ENCODE results near the genes NIBAN1 and KCNT2.

DNA sequence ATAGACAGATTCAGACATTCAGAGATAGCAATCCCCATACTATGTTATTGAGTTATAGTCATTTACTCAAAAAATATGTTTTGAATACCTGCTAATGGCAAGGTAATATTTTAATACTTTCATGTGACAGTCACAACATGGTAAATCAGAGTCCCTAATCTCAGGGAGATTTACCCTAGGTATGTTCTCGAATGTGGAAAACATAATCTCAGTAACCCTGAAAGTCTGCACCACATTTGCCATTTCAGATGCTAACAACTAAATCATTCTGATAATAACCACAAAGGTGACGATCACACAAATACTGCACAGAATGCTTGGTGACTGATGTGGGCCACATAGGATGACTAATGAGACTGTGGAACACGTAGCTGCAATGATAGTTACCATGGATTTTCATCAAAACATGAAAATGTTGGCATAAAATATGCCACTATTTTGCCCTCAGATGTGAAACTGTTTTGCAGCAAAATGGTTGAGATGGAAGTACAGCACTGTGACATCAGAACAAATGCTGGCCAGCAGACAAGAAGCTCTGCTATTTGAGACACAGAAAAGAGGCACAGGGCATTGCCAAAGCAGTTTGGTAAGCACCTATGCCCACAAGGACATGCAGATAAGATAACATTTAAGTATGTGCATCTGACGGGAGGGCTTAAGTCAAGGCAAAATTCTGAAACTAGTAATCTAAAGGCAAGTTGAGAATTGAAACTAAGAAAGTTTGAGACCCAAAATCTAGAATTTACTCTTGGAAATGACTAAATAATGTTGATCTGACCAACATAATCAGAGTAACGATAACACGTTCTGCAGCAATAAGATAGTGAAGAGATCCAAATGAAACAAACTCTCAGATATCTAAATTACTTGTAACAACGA, 83.8 kb downstream of the NIBAN1 start:
- PRO-cap, 3 experiments = no peak in any of the 3 experiments
- RAMPAGE, long total RNA = no peak
- RRBS, 2 experiments = no CpG with 5 or more reads among the region's 7 CpGs

GRCh38 chr1:184926949-184927718, 47.2 kb downstream of the NIBAN1 start:
- PRO-cap, 3 experiments = no peak in any of the 3 experiments
- RAMPAGE, long total RNA = no peak
- RRBS, 2 experiments = no CpG with 5 or more reads among the region's 4 CpGs

DNA sequence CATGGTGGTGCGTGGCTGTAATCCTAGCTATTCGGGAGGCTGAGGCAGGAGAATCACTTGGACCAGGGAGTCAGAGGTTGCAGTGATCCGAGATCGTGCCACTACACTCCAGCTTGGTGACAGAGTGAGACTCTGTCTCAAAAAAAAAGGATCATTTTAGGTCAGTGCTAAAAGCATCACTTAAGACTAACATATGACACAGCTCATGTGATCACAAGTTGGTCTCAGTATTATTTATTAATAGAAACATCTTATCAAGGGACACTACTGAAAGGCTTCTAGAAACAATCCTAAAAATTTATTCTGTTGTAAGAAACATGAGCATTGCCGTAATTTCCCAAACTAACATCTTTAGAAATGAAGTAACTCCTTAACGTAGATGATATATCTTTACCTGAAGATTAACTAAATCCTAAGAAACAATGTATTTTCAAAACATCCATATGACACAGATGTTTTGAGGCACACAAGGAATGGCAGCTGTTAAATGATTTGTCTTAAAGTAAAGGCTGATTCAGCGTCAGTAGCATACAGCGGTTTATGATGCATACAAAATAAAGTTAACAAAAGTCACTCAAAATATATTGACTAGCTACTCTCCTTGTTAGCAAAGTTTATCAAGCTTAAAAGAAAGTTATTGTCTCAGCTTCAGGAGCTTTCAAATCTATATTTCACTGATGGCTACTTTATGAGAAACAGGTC, 2.6 kb downstream of the NIBAN1 start:
- PRO-cap, 3 experiments = peak in 1 of 3 experiments; most common plus-strand start position 243 of the sequence (in 1); most common minus-strand start position 126 of the sequence (in 1)
- RAMPAGE, long total RNA = no peak
- RRBS, 2 experiments = no CpG with 5 or more reads among the region's 8 CpGs

GRCh38 chr1:184973899-184975044, at the start of gene NIBAN1:
TSS of gene NIBAN1 (minus strand) at chr1:184974508.
- PRO-cap, 3 experiments = peak in 3 of 3 experiments; most common plus-strand start chr1:184974597 (in 3); most common minus-strand start chr1:184974453 (in 3)
- RAMPAGE, long total RNA = no peak
- RRBS, 2 experiments = 2 to 3% methylated on average over 53 of the region's 89 CpGs

DNA sequence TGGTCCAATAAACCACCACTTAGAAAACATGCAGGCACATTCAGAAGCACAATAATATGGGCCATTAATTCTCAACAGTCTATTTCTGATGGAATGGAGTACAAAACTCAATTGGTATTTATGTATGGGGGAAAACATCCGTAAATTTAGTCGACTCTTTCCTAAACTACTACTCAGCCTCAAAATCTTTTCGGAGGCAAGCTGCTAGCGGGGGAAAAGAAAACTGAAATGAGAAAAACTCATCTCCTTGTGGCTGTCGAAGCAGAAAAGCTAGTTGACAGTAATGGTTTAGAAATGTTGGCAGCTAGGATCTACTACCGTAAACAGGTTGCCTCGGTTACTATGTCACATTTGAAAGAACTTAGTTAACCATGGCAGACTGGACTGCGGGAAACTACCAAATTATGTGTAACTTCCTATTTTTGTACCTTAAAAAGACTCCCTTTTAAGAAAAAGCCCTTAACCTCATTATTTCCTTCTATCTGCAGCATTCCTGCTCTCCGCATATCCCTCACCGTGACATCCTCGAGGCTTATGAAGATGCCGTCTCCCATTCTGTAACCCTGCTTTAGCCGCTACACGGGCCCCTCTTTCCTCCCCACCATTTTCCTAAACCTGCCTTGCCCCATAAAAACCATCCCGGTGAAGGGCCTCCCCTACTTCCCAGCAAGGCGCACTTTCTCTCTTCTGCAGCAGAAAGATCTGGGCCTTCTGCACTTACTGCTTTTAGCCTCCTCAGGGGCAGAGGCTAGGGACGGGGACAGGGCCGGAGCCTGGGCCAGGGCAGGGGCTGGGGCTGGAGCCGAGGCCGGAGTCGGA, 787 bp downstream of the TRMT1L start:
- PRO-cap, 3 experiments = peak in 1 of 3 experiments; most common plus-strand start position 744 of the sequence (in 1); most common minus-strand start position 605 of the sequence (in 1)
- RAMPAGE, long total RNA = no peak
- RRBS, 2 experiments = 3 to 5% methylated on average over 6 of the region's 21 CpGs

GRCh38 chr1:185174350-185175129, 17.6 kb downstream of the SWT1 start:
- PRO-cap, 3 experiments = no peak in any of the 3 experiments
- RAMPAGE, long total RNA = no peak
- RRBS, 2 experiments = no CpG with 5 or more reads among the region's 6 CpGs

- PRO-cap, 3 experiments = no peak in any of the 3 experiments
- RAMPAGE, long total RNA = no peak
- RRBS, 2 experiments = no CpG with 5 or more reads among the region's 2 CpGs
Measured at GRCh38 chr1:185568335-185568850, 165.8 kb upstream of the HMCN1 start.

DNA sequence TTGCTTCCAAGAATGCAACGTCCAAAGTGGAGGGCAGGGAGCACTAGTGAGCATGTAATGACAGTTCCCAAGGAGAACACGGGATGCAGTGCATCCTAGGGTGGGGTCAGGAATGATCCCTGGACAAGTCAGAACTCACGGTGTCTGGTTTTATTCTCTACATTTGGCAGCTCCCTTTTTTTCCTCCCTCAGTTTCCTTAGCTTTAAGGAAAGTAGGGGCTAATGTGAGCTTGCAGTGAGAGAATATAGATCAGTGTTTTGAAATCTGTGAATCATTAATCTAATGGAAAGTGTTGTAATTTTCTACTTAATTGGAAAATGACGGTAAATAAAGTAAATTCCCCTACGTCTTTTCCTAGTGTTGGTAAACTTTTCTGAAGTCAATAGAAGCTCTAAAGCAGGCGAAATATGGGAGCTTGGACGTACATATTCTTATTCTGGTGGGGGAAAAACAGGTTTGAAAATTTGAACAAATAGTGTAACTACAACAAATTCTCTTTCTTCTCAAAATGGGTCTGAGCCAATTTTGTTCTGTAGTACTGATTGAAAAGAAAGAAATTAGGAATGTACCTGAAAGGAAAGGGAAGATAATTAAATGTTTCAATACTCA, 14.9 kb upstream of the HMCN1 start:
- PRO-cap, 3 experiments = no peak in any of the 3 experiments
- RAMPAGE, long total RNA = no peak
- RRBS, 2 experiments = no CpG with 5 or more reads among the region's 7 CpGs

GRCh38 chr1:188272071-188272568, 1443.4 kb downstream of the PLA2G4A start:
- PRO-cap, 3 experiments = no peak in any of the 3 experiments
- RAMPAGE, long total RNA = no peak
- RRBS, 2 experiments = no CpG with 5 or more reads among the region's 5 CpGs

GRCh38 chr1:189935001-189935327, 542.7 kb downstream of the BRINP3 start:
- PRO-cap, 3 experiments = no peak in any of the 3 experiments
- RAMPAGE, long total RNA = no peak
- RRBS, 2 experiments = no CpG with 5 or more reads among the region's 4 CpGs

DNA sequence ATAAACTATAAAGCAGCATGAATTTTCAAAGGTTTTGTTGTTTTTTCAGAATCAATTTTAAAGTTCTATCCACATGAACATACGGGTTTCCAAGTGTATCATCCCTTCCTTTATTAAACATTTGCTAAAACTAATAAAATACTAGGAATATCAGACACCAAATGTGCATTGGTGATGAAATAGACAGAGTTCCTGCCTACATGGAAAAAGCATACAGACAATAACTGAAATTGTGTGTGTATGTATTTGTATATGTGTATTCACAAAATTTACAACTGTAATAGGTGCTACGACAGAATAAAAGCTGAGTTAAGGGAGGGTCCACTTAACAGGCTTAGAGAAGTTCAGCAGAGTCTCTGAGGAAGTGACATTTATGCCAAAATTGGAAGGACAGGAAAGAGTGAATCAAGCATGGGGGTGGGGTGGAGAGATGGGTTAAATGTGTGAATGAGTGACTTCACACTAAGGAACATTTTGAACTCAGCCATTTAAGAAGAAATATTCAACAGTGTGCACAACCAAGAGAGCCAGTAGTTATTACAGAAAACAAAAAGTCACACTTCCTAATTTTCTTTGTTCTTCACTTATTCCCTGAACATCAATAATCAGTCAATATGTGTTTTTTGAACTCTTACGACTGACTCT, 53.9 kb upstream of the RGS1 start:
- PRO-cap, 3 experiments = no peak in any of the 3 experiments
- RAMPAGE, long total RNA = no peak
- RRBS, 2 experiments = no CpG with 5 or more reads among the region's 3 CpGs

DNA sequence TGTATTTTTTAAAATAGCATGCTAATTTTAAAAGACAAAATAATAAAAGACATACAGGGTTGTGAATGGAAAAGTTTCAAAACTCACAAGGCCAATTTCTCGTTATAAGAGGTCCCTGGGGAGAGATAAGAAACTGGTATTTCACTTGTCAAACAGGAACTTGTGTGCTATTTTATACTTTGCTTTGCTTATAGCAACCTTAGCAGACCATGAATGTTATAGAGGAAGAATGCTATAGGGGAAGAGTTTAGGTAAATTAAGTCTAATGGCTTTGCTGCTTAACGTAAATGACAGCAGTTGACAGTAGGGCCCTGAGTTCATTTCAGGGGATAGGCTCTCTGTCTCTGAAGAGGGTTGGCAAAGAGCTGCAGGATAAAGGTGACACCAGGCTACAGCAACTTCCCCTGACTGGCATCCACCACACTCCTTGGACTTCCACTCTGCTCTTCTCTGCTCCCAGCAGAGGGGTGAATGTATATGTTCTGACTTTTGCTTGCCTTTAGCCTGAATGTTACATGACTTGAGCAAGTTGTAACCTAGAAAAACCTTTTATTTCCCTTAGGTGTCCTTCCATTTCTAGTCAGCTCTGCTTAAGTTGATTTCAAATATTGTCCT, 9.2 kb upstream of the RGS13 start:
- PRO-cap, 3 experiments = no peak in any of the 3 experiments
- RAMPAGE, long total RNA = no peak
- RRBS, 2 experiments = no CpG with 5 or more reads among the region's 2 CpGs

DNA sequence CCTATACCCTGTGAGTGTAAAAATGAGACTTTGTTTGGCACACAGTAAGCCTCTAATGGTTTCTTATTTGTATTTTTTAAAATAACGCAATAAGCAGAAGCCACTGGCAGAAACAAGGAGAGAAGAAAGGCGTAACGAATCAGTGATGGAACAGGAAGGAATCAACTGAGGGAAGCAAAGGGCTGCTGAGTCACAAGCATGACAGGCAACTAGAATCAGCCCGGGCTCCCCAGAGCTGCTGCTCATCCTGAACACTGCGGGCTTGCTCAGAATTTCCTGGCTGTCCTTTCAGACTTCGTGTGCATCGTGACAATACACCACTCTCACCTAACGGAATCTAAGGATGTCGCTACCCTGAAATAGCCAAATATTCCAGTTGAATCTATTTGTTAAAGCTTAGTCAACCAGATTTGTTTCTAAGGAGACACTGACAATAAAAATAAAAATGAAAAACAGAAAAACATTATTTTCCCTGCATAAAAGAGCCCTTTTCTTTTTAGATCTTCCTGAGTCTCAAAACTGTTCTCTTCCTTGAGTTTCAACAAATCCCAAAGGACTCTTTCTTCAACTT, 20.6 kb upstream of the RGS2 start:
- PRO-cap, 3 experiments = no peak in any of the 3 experiments
- RAMPAGE, long total RNA = no peak
- RRBS, 2 experiments = no CpG with 5 or more reads among the region's 9 CpGs

- PRO-cap, 3 experiments = no peak in any of the 3 experiments
- RAMPAGE, long total RNA = no peak
- RRBS, 2 experiments = no CpG with 5 or more reads among the region's 10 CpGs
Measured at GRCh38 chr1:192809858-192810821, 1.3 kb downstream of the RGS2 start.

DNA sequence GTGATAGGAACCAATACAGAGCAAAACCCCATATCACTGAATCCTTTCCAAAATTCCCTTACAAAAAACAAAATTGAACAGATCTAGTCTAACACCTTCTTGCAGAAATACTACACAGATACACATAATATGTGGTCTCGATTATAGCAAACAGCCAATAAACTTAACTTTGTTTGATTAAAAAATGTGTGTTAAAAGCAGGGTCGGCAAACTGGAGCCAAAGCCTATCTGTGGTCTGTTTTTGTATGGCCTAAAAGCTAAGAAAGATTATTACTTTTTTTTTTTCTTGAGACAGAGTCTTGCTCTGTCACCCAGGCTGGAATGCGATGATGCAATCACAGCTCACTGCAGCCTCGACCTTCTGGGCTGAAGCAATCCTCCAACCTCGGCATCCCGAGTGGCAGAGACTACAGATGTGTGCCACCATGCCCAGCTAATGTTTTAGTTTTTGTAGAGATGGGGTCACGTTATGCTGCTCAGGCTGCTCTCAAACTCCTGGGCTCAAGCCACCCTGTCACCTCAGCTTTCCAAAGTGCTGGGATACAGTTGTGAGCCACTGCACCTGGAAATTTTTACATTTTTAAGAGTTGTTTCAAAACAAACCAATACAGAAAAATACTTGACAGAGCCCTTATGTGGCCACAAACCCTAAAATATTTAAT, 6.4 kb upstream of the GLRX2 start:
- PRO-cap, 3 experiments = no peak in any of the 3 experiments
- RAMPAGE, long total RNA = no peak
- RRBS, 2 experiments = no CpG with 5 or more reads among the region's 7 CpGs

DNA sequence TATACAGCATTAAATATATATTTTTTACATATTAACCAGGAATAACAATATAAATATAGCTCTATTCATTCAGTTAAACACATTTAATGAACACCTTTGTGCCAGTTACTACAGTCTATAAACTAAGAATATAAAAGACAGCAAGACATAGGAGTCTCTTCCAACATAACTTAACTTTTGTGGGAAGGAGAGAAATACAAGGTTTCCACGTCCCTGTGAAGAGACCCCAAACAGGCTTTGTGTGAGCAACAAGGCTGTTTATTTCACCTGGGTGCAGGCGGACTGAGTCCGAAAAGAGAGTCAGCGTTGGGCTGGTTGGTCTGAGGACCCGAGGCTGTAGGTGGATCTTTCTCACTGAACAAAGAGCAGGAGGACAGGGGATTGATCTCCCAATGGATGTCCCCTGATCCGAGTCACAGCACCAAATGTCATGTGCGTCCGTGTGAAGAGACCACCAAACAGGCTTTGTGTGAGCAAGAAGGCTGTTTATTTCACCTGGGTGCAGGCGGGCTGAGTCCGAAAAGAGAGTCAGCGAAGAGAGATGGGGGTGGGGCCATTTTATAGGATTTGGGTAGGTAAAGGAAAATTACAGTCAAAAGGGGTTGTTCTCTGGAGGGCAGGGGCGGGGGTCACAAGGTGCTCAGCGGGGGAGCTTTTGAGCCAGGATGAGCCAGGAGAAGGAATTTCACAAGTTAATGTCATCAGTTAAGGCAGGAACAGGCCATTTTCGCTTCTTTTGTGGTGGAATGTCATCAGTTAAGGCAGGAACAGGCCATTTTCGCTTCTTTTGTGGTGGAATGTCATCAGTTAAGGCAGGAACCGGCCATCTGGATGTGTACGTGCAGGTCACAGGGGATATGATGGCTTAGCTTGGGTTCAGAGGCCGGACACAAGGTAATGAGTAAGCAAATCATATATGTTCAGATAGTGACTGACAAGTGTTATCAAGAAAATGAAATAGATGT, 760.2 kb downstream of the KCNT2 start:
- PRO-cap, 3 experiments = no peak in any of the 3 experiments
- RAMPAGE, long total RNA = no peak
- RRBS, 2 experiments = no CpG with 5 or more reads among the region's 18 CpGs

DNA sequence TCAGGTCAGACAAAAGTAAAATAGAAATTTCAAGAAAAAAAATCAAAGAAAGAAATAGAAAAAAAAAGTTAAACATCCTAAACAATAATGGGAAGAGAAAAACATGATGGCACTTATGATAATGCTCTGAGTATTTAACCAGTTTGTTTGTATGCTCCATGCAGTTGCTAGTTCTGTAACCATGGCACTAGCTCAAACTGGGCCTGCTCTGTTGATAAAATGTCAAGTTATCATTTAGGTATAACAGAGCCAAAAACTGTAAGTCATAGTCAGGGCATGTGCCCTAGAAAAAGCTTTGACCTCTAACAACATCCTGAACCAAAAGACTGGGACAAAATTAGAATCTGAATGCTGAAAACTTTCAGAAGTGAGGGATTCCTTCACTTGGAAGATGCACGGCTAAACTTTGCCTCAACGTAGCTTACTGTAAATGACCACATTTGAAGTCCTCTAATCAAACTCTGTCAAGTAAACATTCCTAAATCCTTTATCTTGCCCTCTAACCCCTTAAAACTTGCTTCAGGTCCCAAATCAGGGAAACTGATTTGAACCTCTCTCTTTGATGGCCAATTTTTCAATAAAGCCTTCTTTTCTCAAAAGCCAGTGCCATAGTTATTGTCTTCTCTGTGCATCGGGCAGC, 148.8 kb downstream of the KCNT2 start:
- PRO-cap, 3 experiments = no peak in any of the 3 experiments
- RAMPAGE, long total RNA = no peak
- RRBS, 2 experiments = no CpG with 5 or more reads among the region's 3 CpGs

DNA sequence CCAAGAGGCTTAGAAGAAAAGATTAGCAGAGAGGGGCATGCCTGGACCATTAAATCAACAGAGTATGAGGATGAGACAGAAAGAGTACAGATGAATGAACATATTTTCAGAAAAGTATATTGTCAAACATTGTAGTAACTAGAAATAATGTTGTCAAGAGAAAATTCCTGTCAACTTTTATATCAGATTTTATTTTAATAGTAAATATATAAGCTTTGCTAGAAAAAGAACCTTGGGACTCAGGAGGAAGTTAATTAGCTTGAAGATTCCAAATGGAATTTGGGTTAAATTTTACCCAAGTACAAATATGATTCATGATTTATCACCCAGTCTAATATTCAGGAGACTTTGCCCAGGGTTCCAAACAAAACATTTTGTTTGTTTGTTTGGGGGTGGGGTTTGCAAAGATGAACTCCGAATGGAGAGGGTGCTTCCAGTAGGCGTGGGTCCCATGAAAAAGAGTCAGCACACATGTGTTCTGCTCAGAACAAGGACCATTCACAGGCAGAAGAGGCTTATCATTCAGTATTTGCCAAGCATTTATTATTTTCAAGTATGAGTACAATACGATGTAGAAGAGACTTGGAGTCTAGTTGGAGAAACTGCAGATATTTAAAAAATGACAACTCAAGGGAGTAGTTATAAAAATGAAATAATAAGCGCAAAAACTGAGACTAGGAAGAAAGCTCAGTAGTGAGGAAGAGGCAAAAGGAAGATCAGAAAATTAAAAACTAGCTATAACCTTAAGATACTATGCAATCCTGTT, 23.5 kb downstream of the KCNT2 start:
- PRO-cap, 3 experiments = no peak in any of the 3 experiments
- RAMPAGE, long total RNA = no peak
- RRBS, 2 experiments = no CpG with 5 or more reads among the region's 4 CpGs

- PRO-cap, 3 experiments = peak in 1 of 3 experiments; most common plus-strand start chr1:196609247 (in 1); most common minus-strand start chr1:196608891 (in 1)
- RAMPAGE, long total RNA = start-site peak on the minus strand at chr1:196608409-196608576, 70 and 24 reads in 2 replicates
- RRBS, 2 experiments = 1 to 3% methylated on average over 8 of the region's 47 CpGs
Measured at GRCh38 chr1:196608303-196609442, at the start of gene KCNT2. TSS of gene KCNT2 (minus strand) at chr1:196608440.

GRCh38 chr1:196678427-196679141, 26.7 kb downstream of the CFH start:
- PRO-cap, 3 experiments = no peak in any of the 3 experiments
- RAMPAGE, long total RNA = no peak
- RRBS, 2 experiments = no CpG with 5 or more reads among the region's 6 CpGs